H1 (cell line): ENCODE data around the genes CCR6 and GPR31.

- RRBS = no CpG with 5 or more reads among the region's 4 CpGs
CAGE:
- cytosol, long polyA plus RNA = no peak
- long polyA plus RNA = no peak
- nucleus, long polyA plus RNA = no peak
Observed at GRCh38 chr6:164322504-164323057, 908.1 kb downstream of the QKI start.

DNA sequence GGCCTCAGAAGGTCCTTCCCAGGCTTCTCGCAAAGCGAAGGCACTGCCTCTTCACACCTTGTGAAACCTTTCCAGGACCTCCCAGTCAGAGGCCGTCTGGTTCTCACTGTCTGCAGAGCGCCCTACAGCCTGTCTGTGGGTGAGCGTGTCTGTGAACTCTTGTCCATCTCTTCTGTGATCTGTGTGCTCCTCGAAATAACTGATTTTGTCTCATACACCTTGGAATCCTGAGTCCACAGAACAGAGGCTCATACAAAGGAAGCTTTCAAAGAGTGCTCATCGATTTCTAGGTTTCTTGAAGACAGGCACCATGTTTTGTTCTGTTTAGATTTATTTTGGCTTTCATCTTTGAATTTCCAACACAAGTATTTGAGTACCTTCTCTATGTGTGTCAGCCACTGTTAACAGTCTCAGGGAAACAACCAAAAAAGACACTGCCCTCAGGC, 6.3 kb downstream of the PDE10A start:
- RRBS = no CpG with 5 or more reads among the region's 7 CpGs
CAGE:
- cytosol, long polyA plus RNA = no peak
- long polyA plus RNA = no peak
- nucleus, long polyA plus RNA = no peak

- RRBS = no CpG with 5 or more reads among the region's 13 CpGs
CAGE:
- cytosol, long polyA plus RNA = no peak
- long polyA plus RNA = no peak
- nucleus, long polyA plus RNA = no peak
Observed at GRCh38 chr6:165834555-165835380, 171.7 kb upstream of the PDE10A start.

DNA sequence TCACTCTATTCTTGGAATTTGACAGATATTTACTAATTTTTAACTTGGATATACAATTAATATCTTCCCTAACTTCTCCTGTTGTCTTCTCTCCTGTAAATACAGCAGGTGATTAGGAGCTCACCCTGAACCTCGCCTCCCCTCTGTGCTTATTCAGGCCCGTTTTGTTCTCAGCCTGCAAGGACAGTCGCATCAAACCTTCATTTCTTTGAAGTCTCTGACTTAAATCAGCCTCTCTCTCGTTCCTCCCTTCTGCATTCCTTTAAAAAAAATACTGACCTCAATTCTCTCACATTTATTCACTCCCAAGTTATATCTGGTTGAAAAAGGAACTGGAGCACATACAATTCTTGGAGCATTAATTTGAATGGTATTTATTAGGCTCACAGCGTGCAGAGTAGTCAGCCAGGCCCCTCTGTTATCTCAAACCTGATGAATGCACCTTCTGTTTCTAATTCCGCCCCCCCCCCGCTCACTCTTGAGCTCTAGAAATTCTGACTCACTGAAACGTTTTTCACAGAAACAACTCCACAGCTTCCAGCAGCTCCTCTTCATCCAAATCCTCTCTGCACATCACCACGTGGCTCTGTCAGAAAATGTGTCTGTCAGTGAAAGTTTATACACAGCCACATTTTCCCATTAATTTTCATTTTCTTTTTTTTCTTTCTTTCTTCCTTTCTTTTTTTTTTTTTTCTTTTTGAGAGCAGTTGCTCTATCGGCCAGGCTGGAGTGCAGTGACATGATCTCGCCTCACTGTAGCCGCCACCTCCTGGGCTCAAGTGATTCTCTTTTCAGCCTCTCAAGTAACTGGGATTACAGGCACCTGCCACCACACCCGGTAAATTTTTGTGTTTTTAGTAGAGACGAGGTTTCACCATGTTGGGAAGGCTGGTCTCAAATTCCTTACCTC, 109.6 kb downstream of the TBXT start:
- RRBS = no CpG with 5 or more reads among the region's 14 CpGs
CAGE:
- cytosol, long polyA plus RNA = no peak
- long polyA plus RNA = no peak
- nucleus, long polyA plus RNA = no peak

- RRBS = no CpG with 5 or more reads among the region's 13 CpGs
CAGE:
- cytosol, long polyA plus RNA = no peak
- long polyA plus RNA = no peak
- nucleus, long polyA plus RNA = no peak
Observed at GRCh38 chr6:166330384-166331023, 11.8 kb downstream of the SFT2D1 start.

DNA sequence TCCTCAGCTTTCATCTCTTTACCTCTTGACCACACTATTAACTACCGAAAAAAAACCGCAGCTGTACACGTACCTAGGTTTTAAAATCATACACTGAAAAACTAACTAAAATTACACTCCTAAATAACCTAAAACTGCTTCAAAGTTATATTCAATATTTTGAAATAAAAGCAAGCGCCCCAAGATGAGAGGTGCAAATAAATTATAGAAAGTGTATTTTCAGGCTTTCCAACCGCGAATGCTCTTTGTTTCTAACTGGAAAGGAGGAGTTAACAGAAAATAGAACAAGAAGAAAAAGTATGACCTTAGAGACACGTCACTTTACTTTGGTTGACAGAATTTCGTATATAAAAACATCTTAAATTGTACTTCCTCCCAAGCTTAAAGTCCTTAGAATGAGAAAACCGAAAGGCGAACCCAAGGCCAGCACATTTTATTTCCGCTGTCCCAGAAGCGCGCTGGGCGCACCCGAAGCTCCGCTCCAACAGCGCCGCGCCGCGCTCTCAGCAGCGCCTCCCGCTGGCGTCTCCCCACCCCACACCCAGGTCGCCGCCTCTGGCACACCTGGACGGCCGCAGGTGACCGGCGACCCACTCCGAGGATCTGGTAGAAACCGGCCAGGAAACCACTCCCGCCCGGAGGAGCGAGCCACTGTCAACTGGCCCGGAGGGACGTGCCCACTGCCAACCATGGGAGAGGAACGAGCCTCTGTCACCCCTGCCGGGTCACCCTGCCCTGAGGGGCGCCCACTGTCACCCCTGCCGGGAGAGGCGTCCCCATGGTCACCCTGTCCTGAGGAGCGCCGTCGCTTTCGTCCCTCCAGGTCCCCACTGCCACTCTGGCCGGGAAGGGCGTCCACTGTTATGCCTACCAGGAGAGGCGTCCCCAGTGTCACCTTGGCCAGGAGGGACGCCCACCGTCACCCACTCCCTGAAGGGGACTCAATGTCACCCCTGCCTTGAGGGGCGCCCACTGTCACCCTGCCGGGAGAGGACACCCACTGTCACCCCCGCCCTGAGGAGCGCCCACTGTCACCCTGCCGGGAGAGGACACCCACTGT, 934 bp downstream of the MPC1 start:
- RRBS = 7% methylated on average over 9 of the region's 56 CpGs
CAGE:
- cytosol, long polyA plus RNA = no peak
- long polyA plus RNA = no peak
- nucleus, long polyA plus RNA = no peak

- RRBS = no CpG with 5 or more reads among the region's 4 CpGs
CAGE:
- cytosol, long polyA plus RNA = no peak
- long polyA plus RNA = no peak
- nucleus, long polyA plus RNA = no peak
Observed at GRCh38 chr6:166387814-166388488, 5.2 kb upstream of the MPC1 start.

DNA sequence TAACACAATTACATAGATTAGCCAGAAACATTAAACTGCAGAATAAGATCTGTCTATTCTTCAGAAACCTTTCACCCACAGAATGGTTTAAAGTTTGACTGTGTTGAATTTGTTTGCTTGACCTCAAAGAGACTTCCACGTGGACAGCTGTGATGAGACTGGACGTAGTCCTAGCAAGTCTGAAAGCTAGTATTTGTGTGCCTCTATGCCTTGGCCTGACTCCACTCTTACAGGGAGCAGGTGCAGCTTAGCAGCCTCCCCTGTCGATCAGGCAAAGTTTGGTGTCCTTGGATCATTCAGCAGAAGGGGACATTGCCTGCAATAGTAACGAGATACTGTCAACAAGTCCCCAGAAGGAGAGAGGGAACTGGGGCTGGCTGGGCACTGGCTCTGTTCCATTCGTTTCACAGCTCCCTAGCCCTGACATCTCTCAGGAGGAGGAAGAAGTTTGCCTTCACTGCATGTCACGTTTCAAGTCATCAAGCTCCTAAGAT, 11.8 kb upstream of the MPC1 start:
- RRBS = no CpG with 5 or more reads among the region's 6 CpGs
CAGE:
- cytosol, long polyA plus RNA = no peak
- long polyA plus RNA = no peak
- nucleus, long polyA plus RNA = no peak

GRCh38 chr6:166898744-166899249, 57.6 kb downstream of the RNASET2 start:
- RRBS = 96% methylated on average over 19 of the region's 40 CpGs
CAGE:
- cytosol, long polyA plus RNA = no peak
- long polyA plus RNA = no peak
- nucleus, long polyA plus RNA = no peak

DNA sequence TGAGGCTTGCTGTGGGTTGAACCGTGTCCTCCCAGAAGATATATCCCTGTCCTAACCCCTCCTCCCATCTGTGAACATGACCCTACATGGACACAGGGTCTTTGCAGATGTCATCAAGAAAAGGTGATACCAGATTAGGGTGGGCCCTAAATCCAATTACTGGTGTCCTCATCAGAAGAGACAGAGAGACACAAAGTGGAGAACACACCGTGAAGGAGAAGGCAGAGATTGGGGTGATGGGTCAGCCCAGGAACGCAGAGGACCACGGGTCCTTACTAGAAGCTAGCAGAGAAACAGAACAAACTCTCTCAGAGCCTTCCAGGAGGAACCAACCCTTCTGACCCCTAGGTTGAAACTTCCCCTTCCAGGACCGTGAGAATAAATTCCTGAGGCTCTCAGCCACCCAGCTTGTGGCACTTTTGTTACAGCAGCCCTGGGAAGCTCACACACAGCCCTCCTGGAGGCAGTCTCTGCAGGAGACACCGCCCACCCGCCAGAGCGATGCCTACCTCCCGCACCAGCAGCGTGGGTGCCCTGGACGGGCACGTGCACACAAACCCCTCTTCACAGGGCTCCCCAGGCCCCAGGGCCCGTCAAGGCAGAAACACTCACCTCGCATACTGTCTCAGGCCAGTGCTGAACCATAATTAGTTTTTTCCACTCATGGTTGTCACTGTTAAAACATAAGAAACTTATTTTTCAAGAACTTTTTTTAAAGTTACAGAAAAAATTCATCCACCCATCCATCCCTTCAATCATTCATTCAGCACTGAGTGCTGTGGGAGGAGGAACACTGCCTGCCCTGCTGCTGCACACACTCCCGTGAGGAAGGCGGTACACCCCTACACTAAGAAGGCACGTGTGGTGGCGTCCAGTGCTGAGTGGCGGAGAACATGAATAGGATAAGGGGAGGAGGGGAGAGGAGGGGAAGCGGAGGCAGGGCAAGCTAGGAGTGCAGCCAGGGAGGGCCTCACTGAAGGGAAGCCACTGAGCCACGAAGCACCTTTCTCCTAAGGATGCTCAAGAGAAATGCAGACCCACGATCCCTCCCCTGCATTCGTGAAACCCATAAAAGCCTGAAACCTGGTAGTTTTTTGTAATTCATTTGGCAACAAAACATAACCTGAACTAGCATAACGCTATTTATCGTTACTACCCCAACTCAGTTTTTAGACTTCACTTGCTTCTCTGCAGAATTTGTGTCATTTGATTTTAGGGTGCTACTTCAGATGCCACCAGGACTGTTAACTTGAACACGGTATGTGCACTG, 4.0 kb downstream of the RNASET2 start:
- RRBS = no CpG with 5 or more reads among the region's 26 CpGs
CAGE:
- cytosol, long polyA plus RNA = no peak
- long polyA plus RNA = no peak
- nucleus, long polyA plus RNA = no peak

- RRBS = no CpG with 5 or more reads among the region's 4 CpGs
CAGE:
- cytosol, long polyA plus RNA = no peak
- long polyA plus RNA = no peak
- nucleus, long polyA plus RNA = no peak
Observed at GRCh38 chr6:167030377-167030674, 31.1 kb downstream of the CEP43 start.

DNA sequence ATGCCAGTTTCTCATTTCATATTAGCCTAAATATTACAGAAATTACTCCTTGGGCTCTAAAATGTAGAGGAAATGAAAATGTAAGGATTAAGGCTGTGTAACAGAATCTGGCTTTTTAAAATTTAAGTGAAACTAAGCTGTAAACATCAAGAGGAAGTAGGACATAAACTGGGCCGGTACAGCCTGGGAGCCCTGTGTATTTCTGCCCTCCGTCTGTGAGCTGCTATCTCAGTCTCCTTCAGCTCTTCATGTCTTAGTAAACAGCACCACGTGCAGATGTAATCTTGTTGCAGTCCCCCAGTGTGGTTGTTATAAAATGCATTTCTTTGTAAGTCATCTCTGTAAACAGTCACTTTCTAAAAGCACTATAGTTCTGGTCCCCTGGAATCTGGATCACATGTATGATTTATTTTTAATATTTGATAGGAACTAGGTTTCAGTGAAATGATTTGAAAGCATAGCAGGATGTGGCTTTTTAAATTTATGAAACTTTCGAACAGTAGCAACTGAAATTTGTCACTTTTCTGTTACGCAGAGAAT, 42.1 kb downstream of the CEP43 start:
- RRBS = no CpG with 5 or more reads among the region's 5 CpGs
CAGE:
- cytosol, long polyA plus RNA = no peak
- long polyA plus RNA = no peak
- nucleus, long polyA plus RNA = no peak

DNA sequence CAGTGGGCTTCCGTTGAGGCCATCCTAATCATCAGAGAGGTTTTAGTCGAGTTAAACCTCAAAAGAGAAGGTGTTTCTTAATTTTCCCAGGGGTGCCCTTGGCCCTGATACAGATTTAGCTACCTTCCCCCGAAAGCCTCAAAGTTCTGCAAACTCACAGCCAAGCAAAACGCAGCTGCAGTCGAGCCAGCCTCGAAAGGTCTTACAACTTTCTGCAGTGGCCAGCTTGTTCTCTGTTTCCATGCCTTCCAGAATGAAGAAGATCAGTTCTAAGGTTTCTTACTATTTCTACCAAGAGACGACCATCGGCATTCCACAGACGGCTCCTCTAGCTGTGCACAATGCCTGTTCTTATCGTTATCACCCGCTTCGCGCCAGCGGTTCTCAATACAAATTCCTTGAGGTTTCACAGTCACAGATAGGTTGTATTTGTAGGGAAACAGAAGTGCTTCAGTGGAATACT, 28.5 kb upstream of the CCR6 start:
- RRBS = no CpG with 5 or more reads among the region's 14 CpGs
CAGE:
- cytosol, long polyA plus RNA = no peak
- long polyA plus RNA = no peak
- nucleus, long polyA plus RNA = no peak

GRCh38 chr6:167103059-167103712, 19.7 kb upstream of the CCR6 start:
- RRBS = no CpG with 5 or more reads among the region's 8 CpGs
CAGE:
- cytosol, long polyA plus RNA = no peak
- long polyA plus RNA = no peak
- nucleus, long polyA plus RNA = no peak

GRCh38 chr6:167122847-167123362, at the start of gene CCR6:
Gene CCR6, plus strand, starts transcription at chr6:167123096.
- RRBS = no CpG with 5 or more reads among the region's 5 CpGs
CAGE:
- cytosol, long polyA plus RNA = no peak
- long polyA plus RNA = no peak
- nucleus, long polyA plus RNA = no peak

DNA sequence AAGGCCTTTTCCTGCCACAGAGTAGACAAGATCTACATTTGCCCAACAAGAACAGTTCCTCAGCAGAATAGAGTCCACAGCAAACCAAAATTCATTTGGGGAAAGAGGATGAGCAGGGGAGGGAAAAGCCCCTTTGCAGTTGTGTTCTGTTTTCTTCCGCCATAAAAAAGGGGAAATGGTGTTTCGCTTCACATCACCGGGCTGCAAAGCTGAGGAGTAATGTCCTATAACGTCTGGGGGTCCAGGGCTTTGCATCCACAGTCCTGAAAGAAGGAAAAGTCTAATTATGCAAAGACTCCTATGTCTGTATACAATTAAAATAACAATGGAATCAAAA, at the start of gene GPR31:
GPR31 (minus strand) TSS at position 69 of the 337 bp plus-strand sequence.
- RRBS = no CpG with 5 or more reads among the region's 4 CpGs
CAGE:
- cytosol, long polyA plus RNA = no peak
- long polyA plus RNA = no peak
- nucleus, long polyA plus RNA = no peak

GRCh38 chr6:167241682-167242346, 49.3 kb upstream of the UNC93A start:
- RRBS = no CpG with 5 or more reads among the region's 25 CpGs
CAGE:
- cytosol, long polyA plus RNA = no peak
- long polyA plus RNA = no peak
- nucleus, long polyA plus RNA = no peak

GRCh38 chr6:167494812-167495221, 169.9 kb downstream of the TTLL2 start:
- RRBS = no CpG with 5 or more reads among the region's 15 CpGs
CAGE:
- cytosol, long polyA plus RNA = no peak
- long polyA plus RNA = no peak
- nucleus, long polyA plus RNA = no peak

GRCh38 chr6:167546771-167547450, 222.0 kb downstream of the TTLL2 start:
- RRBS = no CpG with 5 or more reads among the region's 27 CpGs
CAGE:
- cytosol, long polyA plus RNA = no peak
- long polyA plus RNA = no peak
- nucleus, long polyA plus RNA = no peak

GRCh38 chr6:167670807-167671303, 155.9 kb upstream of the AFDN start:
- RRBS = no CpG with 5 or more reads among the region's 9 CpGs
CAGE:
- cytosol, long polyA plus RNA = no peak
- long polyA plus RNA = no peak
- nucleus, long polyA plus RNA = no peak